Retinal pigment epithelial cell (primary cell): ENCODE measurements around the genes EXOSC9, IL21, SPRY1, INTU and HSPA4L.

DNA sequence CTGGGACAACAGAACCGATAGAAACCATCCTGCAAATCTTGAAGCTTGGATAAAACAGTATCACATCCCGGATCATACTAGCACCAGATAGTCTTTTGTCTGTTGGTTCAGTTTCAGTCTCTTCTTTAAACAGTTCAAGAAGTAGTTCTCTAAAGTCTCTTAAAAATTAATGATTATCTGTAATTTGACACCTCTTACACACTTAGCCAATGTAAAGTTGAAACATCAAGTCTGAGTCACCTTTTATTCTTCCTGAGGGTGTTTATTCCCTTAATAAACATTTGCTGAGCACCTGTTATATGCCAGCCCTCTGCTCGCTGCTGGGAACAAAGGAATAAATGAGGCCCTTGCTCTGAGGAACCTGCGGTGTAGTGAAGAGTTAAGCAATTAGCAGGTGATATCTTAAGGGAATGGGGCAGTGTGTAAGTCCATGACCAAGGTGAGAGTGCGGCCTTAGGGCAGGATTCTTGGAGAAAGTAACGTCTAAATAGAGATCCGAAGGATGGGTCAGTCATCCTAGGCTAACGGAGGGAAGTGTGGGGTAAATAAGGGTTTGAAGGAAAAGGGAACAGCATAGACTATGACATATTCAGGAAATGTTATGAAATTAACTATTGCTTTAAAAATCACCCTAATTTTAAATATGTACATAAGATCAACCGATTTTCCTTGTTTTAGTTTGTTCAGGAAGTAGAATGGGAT, 5.2 kb upstream of the NDNF start:
- RRBS = no CpG with 5 or more reads among the region's 9 CpGs

- RRBS = no CpG with 5 or more reads among the region's 4 CpGs
Measured at GRCh38 chr4:121214068-121214329, 49.9 kb upstream of the TNIP3 start.

- RRBS = no CpG with 5 or more reads among the region's 50 CpGs
Measured at GRCh38 chr4:121800927-121801830, at the start of gene EXOSC9. TSS of gene EXOSC9 (plus strand) at chr4:121801323.

- RRBS = no CpG with 5 or more reads among the region's 4 CpGs
Measured at GRCh38 chr4:121819094-121820062, 4.3 kb downstream of the CCNA2 start.

DNA sequence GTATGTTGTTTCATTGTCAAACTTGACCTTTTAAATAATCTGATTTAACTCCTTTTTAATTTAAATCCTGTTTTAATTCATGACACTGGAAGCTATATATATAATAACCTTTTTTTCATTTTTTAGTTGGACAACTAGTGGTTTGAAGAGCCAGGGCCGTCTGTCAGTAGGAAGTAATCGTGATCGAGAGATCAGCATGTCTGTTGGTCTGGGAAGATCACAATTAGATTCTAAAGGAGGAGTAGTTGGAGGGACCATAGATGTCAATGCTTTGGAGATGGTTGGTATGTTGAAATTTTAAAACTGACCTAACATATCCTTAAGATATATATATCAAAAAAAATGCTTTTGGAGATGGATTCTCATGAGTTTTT, 29.8 kb upstream of the ADAD1 start:
- RRBS = no CpG with 5 or more reads among the region's 3 CpGs

- RRBS = no CpG with 5 or more reads among the region's 3 CpGs
Measured at GRCh38 chr4:122620960-122621312, at the start of gene IL21. TSS of gene IL21 (minus strand) at chr4:122621066.

DNA sequence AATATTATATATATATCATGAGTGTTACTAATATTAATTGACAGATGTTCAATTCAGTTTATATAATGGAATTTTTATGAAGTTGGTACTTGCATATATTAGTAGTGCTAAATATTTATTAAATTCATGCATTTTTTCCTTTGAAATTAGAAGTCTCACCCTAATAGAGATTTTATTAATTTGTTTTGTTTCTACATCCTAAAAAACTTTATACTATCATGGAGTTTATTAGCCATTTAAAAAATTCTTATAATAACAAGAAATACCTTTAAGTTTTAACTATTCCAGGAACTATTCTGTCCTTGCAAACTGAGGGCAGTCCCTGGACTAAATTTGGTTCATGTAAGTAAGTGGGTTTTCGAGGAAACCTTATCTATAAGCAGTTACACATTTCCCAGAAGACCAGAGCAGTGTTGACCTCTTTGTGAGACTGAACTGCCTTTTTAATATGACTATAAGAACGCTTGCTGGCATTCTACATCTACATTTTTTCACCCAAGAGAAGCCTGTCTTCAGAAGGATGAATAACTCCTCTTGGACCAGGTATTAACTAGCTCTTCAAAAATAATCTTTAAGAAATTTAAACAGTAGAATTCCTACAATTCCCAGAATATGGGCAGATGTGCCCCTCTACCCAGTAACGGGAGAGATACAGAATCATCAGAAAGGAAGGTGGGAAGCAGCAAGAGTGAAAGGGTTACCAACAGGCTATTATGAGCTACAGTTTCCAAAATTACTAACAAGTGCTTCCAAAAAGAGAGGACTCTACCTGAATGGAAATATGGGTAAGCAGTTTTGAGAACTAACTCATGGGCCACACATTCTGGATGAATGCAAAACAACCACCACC, 17.1 kb downstream of the BBS12 start:
- RRBS = no CpG with 5 or more reads among the region's 3 CpGs

GRCh38 chr4:122783777-122784344, 42.8 kb upstream of the FGF2 start:
- RRBS = no CpG with 5 or more reads among the region's 2 CpGs

- RRBS = no CpG with 5 or more reads among the region's 3 CpGs
Measured at GRCh38 chr4:122798569-122798867, 28.1 kb upstream of the FGF2 start.

GRCh38 chr4:123396420-123397129, at the start of gene SPRY1:
TSS of gene SPRY1 (plus strand) at chr4:123396795.
- RRBS = 1% methylated on average over 4 of the region's 19 CpGs

- RRBS = no CpG with 5 or more reads among the region's 1 CpG
Measured at GRCh38 chr4:123443333-123443753, 46.7 kb downstream of the SPRY1 start.

- RRBS = no CpG with 5 or more reads among the region's 12 CpGs
Measured at GRCh38 chr4:123504864-123505421, 108.3 kb downstream of the SPRY1 start.

DNA sequence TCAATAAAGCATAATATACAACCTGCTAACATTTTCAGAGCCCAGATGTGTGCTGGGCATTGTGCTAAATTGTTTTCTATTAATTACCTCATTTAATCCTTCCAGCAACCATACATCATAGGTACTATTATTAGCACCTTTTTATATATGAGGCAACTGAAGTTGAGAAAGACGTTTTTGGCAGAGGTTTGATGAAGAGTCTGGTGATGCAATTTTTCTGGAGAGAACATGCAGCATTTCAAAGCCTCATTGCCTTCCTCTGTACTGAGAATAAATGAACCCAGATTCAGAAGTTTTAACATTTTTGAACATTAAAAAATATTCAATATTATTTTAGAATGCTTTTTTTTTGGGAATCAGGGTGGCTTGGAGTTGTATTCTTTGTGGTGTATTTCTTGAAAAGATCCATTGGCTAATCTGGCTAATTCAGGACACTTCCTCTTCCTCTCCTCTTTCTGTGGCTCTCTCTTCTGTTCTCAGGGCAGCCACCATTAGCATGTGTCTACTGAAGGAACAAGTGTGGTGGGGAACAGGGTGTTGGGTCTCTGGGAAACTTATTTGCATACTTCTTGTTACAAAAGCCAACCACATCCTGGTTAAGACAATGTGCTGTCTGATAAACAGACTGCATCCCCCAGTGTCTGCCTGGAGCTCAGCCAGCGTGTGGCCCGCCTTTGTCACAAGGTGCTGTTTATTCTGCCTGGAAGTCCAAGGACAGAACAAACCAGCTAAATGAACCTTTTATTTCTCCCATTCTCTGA, 203.2 kb downstream of the SPRY1 start:
- RRBS = no CpG with 5 or more reads among the region's 3 CpGs

GRCh38 chr4:124097437-124097793, 615.1 kb downstream of the ANKRD50 start:
- RRBS = no CpG with 5 or more reads among the region's 1 CpG

- RRBS = no CpG with 5 or more reads among the region's 9 CpGs
Measured at GRCh38 chr4:126483574-126484450, 1148.9 kb upstream of the INTU start.

DNA sequence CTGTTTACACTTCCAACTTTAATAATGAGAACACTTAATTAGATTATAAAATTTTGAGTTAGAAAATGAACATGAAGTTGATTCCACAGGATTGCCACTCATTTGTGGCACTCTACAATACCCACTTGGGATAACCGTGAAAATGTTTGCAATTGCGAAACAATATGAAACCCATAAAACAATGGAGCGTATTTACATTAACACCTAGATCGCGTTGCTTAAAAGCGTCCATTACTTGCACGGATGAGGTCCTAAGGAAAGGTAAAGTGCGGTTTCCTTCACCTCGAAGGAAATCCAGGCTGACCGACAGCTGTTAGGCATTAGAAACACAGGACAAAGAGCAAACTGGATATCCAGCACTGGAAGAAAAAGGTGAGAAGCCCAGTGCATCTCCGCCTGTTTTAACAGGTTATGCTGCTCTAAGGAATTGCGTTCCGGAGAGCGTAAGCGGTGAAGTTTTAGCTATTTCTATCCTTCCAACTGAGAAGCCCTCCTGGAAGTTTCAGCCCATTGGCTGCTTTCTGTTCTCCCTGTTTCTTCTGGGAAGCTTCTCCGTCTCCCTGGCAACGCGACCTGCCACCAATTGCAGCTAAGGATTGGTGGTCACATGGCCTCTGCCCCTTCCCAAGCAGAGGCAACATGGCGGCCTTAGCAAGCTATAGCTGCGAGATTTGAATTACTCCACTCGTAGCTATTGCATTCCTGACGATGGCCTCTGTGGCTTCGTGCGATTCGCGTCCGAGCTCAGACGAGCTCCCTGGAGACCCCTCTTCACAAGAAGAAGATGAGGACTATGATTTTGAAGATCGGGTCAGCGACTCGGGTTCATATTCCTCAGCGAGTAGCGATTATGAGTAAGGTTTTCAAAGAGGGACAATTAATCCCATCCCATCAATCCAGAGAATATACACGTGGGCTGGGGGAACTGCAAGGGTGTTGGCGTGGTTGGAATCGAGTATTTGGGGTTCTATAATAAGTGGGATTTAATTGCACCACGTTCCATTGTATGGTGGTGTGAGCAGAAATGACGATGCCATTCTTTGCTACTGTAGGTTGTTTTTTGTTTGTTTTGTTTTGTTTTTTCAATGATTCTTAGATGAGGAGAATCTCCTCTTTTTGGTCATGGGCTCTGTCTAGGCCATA, at the start of gene INTU:
Gene INTU, plus strand, starts transcription at position 631 of the 1,143 bp plus-strand sequence.
- RRBS = no CpG with 5 or more reads among the region's 38 CpGs

DNA sequence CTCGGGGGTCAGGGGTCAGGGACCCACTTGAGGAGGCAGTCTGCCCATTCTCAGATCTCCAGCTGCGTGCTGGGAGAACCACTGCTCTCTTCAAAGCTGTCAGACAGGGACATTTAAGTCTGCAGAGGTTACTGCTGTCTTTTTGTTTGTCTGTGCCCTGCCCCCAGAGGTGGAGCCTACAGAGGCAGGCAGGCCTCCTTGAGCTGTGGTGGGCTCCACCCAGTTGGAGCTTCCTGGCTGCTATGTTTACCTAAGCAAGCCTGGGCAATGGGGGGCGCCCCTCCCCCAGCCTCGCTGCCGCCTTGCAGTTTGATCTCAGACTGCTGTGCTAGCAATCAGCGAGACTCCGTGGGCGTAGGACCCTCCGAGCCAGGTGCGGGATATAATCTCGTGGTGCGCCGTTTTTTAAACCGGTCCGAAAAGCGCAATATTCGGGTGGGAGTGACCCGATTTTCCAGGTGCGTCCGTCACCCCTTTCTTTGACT, 22.8 kb downstream of the INTU start:
- RRBS = no CpG with 5 or more reads among the region's 20 CpGs

DNA sequence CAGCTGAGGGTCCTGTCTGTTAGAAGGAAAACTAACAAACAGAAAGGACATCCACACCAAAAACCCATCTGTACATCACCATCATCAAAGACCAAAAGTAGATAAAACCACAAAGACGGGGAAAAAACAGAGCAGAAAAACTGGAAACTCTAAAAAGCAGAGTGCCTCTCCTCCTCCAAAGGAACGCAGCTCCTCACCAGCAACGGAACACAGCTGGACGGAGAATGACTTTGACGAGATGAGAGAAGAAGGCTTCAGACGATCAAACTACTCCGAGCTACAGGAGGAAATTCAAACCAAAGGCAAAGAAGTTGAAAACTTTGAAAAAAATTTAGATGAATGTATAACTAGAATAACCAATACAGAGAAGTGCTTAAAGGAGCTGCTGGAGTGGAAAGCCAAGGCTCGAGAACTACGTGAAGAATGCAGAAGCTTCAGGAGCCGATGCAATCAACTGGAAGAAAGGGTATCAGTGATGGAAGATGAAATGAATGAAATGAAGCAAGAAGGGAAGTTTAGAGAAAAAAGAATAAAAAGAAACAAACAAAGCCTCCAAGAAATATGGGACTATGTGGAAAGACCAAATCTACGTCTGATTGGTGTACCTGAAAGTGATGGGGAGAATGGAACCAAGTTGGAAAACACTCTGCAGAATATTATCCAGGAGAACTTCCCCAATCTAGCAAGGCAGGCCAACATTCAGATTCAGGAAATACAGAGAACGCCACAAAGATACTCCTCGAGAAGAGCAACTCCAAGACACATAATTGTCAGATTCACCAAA, 45.0 kb downstream of the INTU start:
- RRBS = no CpG with 5 or more reads among the region's 13 CpGs

DNA sequence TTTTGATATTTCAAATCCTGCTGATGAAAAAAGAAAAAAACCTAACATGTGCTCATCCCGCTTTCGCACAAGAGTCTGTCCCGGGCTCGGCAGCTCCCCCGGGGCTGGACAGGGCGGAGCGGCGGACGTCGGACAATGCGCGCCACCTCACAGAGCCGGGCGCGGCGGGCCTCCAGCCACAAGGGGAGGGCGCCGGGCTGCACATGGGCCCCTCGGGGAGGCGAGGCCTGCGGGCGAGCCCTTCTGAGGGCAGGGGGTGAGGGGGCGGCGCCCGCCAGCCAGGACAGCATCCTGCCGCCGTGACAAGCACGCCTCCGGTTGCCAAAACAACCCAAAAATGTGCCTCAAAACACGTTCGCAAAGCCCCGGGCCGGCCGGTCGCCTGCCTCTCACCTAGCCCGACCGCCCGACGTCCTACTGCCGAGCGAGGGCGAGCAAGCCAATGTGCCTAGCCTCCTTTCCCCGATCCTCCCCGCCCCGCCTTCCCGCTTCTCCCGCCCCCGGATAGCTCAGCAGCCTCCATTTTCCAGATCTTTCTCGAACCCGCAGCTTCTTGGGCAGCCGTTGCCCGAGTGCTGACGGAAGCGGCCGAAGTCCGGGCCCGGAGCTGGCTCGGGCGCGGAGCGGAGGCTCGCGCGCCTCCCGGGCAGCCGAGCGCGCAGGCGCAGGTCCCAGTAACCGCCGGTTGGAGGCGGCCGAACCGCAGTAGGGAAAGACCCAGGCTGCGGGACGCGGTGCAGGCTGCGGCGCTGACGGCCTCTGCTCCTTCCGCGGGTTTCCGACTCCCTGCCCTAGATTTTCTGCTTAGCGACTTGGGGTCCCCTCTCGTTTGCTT, at the start of gene HSPA4L:
Gene HSPA4L, plus strand, starts transcription at position 705 of the 835 bp plus-strand sequence.
- RRBS = 1% methylated on average over 39 of the region's 85 CpGs